Subcutaneous preadipocyte (primary cell): ENCODE measurements around the gene AFF3.

GRCh38 chr2:98659540-98659851 is 51.1 kb downstream of the UNC50 start:
- CAGE, long polyA plus RNA = no peak

DNA sequence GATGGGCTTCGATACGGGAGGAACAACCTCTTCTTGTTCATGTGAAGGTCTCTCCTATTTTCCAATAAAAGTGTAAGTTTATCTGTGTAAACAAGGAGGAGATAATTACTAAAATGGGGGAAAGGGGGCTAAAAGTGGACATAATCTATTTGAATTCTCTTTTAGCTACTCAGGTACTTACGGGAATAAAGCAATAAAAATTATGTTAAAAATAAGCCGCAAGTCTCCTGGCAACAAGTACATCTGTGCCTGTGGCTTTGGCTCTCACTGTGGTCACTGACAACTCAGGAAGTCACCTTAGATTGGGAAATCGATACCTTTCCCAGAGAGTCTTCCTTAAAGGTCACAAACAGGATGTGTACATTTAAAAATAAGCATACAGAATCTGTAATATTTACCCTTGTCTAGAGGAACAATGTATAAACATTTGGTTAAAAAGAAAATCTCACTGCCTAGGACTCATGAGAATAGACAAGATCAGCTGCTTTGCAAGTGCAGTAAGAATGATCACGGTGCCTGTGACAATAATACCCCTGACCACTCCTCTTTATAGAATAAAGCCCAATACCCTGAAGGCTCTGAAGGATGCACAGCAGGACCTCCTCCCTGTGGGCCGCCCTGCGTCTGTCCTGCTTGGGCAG is 97.8 kb upstream of the MGAT4A start:
- CAGE, long polyA plus RNA = no peak

DNA sequence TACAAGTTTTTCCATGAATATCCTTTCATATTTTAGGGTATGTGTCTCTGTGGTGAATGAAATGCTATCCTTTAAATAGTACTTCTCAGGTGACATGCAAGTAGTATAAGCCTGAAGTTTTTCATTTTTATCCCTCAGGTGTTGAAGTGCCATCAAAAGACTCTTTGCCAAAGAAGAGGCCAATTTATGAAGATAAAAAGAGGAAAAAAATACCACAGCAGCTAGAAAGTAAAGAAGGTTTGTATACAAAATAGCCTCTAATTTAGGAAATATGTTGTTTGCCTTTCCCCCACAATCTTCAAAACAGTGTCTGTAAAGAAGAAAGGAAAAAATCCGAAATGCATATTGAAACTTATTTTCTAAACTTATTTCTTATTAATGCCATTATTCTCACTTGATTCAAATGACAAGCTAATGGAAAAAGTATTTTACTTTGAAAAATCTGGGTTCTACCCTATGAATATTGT is 31.2 kb downstream of the EIF5B start:
- CAGE, long polyA plus RNA = start-site peak on the plus strand centred at position 158 of the sequence, 44 bp wide, 87 and 38 reads in 2 replicates

GRCh38 chr2:99410000-99410897 is 73.1 kb downstream of the EIF5B start:
- CAGE, long polyA plus RNA = no peak

GRCh38 chr2:99850007-99850467 is 292.4 kb downstream of the AFF3 start:
- CAGE, long polyA plus RNA = no peak

DNA sequence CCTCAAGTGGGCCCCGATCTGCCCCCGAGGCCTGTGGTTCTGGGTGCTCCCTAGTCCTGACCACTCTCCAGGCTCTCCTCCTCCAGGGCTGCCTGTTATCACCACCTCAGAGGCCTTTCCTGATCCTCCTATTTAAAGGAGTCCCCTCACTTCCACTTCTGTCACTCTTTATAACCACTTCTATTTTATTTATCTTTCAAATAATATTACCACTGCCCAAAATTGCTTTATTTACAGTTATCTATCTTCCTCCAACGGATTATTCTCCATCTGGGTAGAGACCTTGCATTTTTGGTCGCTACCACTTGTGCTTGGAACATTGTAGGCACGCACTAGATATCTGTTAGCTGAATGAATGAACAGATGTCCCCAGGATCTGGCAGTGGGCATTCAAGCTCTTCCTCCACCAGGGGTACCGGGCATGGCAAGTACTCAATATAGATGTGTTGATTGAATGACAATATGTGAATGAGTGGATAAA is 267.1 kb downstream of the AFF3 start:
- CAGE, long polyA plus RNA = no peak

- CAGE, long polyA plus RNA = no peak
These were observed 74.1 kb downstream of the AFF3 start for GRCh38 chr2:100068316-100068744.

DNA sequence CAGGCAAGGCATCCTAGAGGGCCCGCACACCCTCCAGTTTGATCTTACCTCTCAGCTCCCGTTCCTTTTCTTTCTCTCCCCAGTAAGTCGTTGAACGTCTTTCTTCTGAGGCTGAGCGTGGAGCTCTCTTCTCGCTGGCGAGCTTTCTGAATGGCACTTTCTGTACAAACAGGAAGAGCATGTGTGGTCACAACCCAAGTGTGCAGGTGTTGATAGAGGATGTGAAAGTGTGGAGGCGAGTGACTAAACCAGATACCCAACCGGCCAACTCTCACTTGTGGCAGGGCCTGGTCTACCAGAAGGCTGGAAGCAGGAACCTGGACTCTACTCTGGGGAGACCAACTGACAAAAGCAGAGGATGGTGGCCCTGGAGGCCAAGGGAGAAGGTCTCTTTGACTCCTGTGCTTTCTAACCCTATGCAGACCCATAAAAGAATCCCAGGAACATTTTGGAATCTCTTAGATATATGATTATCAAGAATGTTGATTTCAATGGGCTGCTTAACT is at the start of gene AFF3:
TSS of gene AFF3 (minus strand) at position 155 of the 506 bp plus-strand sequence.
- CAGE, long polyA plus RNA = no peak

- CAGE, long polyA plus RNA = no peak
These were observed 76.2 kb upstream of the AFF3 start for GRCh38 chr2:100218507-100219147.

DNA sequence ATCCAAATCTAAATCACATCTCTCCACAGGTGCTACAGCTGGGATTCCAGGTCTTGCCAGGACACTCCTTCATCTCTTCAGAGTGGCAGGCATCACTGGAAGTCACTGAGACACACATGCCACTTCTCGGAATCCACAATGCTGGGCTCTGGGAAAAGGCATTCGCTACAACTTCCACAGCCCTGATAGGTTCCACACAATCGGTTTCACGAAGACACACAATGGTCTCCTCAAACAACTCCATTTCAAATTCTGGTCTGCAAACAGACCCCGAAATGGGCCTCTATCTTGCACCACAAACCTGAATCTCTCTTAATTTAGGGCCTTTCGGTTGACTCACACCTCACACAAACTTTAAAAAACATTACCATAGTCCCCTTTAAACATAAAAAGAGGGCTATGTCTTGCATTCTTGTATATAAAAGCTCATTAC is 44.4 kb downstream of the LONRF2 start:
- CAGE, long polyA plus RNA = no peak

DNA sequence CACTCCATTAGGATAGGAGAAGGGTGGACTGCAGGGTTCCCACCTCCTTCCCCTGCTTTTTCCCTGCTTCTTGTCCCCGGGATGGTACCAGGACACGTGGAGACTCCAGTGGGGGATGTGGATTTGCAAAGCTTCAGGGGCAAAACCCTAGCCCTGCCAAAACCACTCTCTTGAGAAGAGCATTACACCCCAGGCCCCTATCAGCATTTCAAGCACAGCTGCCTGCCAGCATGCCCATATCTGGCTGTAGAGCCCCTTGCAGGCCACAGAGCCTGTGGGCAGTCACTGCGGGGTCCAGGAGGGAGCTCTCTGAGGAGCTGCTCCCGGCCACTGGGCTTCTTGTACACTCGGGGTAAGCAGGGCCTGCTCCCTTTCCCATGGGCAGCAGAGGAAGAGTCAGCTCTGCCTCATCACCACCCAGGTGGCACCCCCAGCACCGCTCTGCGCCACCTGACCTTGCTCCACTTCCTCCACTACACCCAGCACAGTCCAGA is 7.5 kb downstream of the CHST10 start:
- CAGE, long polyA plus RNA = no peak

- CAGE, long polyA plus RNA = no peak
These were observed 25.4 kb downstream of the PDCL3 start for GRCh38 chr2:100588057-100588686.

DNA sequence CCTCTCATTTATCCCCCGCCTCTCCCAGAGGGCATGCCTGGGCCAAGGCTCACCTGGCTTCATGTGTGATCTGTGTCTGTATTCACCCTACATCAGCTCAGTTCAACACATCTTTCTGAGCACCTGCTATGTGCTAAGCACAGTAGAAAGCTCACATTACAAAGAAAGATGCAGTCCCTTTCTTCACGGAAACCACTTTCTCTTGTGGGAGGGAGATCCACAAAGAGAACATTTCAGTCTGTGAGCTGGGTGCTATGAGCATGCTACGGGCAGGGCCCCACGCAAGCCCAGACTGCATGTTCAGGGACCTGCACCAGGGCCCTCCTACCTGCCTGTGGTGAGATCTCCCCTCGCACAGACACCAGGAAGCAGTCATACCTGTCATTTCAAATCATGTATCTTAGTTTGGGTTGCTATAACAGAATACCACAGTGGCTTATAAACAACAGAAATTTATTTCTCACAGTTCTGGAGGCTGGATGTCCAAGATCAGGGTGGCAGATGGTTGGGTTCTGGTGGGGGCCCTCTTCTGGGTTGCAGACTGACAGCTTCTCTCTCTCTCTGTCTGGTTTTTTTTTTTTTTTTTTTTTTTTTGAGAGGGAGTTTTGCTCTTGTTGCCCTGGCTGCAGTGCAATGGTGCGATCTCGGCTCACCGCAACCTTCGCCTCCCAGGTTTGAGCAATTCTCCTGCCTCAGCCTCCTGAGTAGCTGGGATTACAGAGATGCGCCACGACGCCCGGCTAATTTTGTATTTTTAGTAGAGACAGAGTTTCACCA is 90.9 kb downstream of the PDCL3 start:
- CAGE, long polyA plus RNA = no peak

GRCh38 chr2:100813387-100814019 is 6.4 kb upstream of the NPAS2 start:
- CAGE, long polyA plus RNA = no peak

GRCh38 chr2:100825301-100825855 is 5.4 kb downstream of the NPAS2 start:
- CAGE, long polyA plus RNA = no peak

- CAGE, long polyA plus RNA = no peak
These were observed 10.5 kb downstream of the NPAS2 start for GRCh38 chr2:100830334-100830855.

GRCh38 chr2:100837230-100838011 is 17.5 kb downstream of the NPAS2 start:
- CAGE, long polyA plus RNA = no peak

- CAGE, long polyA plus RNA = no peak
These were observed 83.0 kb downstream of the NPAS2 start for GRCh38 chr2:100902608-100903661.

DNA sequence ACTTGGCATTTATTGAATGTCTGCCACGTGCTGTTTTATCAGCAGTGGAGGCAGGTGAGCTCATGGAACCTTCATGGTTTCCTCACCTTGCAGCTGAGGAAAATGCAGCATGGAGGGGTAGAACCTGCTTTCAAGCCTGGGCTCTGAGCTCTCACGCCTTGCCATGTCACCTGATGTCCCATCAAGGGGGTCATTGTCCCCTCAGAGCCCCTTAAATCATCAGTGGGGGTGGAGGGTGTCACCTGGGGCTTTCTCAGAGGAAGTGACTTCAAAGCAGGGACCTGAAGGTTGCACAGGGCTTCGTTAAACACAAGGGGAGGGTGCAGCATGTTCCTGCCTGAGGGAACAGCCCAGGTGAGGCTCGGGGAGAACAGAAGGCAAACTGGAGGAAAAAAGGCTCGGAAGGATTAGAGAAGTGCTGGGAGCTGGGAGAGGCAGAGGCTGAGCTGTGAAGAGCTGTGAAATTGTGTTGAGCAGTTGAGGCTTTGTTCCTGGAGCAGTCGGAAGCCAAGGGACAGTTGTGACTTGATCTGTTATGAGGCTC is 55.9 kb upstream of the RPL31 start:
- CAGE, long polyA plus RNA = no peak

DNA sequence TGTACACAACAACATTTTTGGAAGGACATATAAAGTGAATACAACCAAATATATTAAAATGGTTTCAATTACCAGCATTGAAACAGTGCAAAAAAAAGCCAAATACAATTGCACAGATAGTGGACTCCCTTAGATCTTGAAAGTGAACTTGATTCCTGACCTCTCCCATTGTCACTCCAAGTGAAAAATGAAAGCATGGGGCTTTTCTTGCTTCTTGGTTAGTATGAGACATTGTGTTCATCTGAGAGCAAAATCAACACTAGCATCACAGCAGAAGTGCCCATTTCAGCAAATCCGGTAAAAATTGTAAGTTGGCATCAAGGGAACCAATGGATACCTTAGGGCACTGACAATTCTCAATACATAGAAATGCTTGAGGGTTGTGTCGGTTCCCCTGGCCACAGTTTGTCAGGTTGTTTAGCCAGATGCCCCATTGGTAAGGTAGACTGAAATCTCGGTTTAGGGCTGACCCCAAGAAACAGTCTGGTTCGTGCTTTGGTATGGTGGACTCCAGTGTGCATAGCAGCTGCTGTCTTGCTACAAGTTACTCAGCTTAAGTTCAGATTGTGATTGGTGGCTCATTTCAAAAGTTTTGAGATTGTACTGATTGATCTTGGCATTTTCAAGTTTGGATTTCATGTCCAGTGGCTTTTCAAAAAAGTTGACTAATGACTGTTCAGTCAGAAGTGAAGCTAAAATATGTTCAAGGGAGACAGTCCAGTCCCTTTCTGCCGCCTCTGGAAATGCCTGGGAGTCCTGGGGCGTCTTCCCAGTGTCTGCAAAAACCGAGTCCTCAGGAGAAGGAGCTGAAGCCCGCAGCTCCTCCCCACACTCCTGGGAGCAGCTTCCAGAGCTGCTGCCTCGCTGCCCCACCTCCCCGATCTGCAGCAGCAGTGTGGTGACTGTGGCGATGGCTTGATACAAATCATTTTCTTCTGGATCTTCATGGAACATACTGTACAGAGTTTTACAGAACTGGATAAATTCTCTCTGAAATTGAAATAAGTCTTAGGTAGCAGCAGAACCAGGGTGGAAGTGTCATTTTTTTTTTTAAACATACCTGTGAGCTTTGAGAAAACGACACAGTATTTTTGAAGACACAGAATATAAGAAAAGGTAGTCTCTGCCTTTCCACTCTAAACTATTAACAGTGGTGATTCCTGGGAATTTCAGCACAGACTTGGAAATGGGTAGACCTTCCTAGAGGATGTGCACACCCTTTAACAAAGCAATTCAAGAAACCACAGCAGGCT is 5.6 kb downstream of the RPL31 start:
- CAGE, long polyA plus RNA = no peak